Melanocyte of skin (primary cell): ENCODE measurements around the genes RHBDL1, MSLN and CHTF18.

GRCh38 chr16:675397-676193, at the start of gene RHBDL1:
Gene RHBDL1, plus strand, starts transcription at chr16:675671.
- CAGE, long polyA plus RNA, 2 experiments = no peak in any of the 2 experiments

DNA sequence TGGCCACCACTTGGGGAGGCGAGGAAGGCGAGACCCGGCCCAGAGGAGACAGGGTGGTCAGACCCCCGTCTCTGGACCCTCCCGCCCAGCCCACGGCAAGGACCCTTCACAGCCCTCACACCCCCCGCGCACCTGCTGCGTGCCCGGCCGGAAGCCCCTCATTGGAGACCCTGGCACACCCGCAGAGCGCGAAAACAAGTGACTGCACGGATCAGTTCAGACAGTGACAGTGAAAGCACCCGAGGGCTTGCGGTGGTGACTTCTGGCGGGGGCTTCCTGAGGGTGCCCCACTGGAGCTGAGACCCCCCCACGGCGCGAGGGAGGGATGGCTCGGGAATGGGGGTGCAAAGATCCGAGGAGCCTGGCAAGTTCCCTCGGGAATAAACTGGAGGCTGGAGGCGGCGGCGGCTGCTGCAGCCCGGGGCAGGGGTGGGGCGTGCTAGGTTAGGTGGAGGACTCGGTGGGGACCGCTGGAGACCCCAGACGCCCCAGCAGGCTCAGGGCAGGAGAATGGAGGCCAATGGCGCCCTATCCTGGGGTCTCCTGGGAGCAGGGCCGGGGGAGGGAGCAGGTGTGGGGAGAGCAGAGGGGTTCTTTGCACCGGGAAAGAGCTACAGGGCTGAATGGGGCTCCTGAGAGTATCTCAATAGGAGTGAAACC, 740 bp upstream of the FBXL16 start:
- CAGE, long polyA plus RNA, 2 experiments = no peak in any of the 2 experiments

DNA sequence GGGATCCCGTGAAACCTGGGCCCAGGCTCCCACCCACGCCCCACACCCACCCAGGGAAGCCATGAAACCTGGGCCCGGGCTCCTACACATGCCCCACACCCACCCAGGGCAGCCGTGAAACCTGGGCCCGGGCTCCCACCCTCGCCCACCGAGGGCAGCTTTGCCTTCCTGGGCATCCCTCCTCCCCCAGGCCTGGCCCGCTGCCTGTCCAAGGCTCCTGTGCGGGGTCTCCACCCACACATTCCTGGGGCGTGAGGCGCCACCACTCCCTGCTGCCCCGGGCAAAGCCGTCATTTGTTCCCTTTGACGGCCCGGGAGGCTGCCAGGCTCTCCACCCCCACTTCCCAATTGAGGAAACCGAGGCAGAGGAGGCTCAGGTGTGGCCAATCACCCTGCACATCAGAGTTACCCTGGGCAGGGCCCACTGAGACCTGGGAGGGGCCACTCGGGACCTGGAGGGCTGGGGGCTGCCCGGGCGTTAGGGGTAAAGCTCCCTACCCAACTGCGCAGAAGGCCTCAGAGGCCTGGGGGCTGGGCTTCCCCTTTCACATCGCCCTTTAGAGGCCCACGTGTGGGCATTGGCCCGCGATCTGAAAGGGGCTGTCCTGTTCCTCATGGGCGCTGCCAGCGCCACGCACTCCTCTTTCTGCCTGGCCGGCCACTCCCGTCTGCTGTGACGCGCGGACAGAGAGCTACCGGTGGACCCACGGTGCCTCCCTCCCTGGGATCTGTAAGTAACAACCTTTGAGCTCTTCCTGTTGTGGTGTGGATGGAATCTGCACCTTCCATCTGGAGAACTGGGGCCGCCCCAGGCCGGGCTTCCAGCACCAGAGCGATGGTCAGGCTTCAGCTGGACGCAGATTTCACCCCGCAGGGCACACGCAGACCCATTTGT, at the start of gene MSLN:
TSS of gene MSLN (plus strand) at position 290 of the 895 bp plus-strand sequence.
- CAGE, long polyA plus RNA, 2 experiments = no peak in any of the 2 experiments

DNA sequence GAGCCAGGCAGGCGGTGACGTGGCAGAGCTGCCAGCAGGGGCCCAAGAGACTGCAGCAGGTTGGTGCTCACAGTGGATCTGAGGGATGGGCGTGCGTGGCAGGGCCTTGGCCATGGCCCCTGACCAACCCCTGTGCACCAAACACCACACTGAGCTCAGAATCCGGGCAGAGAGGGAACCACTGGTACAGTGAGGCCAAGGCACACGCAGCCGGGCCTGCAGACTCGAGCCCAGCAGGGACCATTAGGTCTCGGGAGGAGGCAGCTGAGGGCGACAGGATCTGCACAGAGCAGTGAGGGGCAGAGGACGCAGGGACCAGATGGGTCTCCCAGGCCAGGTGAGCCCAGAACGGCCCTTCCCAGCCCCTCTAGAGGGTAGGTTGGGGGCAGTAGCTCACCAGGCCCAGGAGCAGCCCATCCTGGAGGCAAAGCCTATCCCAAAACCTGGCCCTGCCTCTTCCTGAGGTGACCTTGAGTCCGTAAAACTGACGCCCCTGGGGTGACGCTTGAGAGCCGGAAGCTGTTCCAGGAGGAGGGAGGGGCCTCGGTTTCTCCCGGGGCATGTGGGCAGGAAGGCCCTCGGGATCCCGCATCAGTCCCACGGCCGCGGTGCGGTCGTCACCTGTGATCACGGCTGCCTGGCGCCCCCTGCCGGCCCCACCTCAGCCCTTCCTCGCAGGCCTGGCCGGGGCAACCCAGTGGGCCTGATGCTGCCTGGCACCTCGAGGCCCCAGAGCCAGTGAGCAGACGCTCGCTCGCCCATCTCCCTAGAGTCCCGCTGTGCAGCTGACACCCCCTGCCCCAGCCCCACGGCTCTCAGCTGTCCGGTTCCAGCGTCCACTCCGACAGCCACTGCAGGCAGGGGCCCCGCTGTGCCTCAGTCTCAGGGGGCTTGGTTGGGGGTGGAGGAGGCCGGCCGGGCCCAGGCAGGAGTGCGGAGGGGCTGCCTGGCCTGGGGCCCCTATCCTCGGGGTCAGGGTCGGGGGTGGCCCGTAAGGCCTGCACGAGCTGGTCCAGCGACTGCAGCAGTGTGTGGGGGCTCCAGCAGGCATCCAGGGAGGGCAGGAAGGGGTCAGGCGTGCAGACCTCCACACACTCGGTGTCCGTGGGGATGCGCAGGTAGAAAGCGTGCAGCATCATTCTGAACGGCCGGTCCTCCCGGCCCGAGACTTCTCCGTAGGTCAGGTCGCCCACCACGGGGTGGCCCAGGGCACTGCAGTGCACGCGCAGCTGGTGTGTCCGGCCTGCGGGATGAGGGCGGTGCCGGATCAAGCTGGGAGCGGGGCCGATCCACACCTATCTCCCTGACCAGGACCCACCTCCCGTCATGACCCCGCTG, 2.6 kb downstream of the RPUSD1 start:
- CAGE, long polyA plus RNA, 2 experiments = no peak in any of the 2 experiments

DNA sequence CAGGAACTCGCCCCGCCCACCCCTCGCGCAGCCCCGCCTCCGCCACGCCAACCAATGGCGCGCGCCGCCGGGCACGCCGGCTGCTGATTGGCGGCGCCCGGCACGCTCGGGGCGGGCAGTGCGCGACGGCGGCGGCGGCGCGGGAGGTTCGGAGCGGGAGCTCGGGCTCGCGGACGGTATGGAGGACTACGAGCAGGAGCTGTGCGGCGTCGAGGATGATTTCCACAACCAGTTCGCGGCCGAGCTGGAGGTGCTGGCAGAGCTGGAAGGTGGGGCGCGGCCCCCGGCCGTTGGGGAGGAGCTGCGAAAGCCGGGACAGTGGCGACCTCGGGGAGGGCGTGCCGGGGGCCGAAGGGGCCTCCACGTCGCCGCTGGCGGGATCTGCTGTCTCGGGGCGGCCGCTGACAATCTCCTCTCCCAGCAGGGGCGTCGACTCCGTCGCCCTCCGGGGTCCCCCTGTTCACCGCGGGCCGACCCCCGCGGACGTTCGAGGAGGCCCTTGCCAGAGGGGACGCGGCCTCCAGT, at the start of gene CHTF18:
TSS of gene CHTF18 (plus strand) at position 114 of the 525 bp plus-strand sequence.
- CAGE, long polyA plus RNA, 2 experiments = start-site peak on the plus strand in 1 of 2 experiments, centred at position 158 of the sequence, 28 to 53 reads per replicate

DNA sequence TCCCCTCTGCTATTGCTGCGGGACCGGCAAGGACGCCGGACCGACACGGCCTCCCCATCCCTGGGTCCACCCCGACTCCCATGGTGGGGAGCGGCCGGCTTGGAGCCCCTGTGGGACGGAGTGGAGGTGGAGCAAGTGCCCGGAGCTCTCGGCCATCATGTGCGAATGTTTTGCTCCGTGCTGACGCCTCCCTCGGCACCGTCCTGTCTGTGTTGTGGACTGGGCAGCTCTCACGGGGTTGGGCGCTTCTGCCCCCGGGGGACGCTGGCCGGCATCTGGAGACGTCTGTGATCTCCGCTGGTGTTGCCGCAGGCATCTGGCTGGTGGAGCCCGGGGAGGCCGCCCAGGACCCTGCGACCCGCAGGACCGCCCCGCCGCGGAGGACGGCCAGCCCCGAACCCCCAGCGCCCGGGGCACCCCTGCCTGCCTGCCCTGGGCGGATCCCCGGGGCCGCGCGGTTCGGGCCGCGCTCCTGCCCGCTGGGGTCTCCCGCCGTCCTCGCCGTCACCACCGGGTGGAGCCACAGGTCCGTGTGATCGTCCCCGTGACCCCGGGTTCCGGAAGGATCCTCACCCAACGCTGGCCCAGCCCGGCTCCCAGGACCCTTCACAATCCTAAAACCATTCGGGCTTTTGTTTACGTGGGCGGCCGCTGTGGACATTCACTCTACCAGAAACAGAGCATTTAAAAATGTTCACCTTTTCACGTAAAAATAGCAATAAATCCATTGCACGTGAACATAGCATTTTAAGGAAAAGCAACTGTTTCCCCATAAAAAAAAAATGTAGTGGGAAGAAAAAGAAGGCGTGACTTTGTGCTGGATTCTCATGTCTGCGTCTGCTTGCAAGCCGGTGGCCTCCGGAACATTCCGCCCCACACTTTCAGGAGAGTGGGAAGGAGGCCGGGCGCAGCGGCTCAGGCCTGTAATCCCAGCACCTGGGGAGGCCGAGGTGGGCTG, 13.1 kb upstream of the GNG13 start:
- CAGE, long polyA plus RNA, 2 experiments = no peak in any of the 2 experiments

DNA sequence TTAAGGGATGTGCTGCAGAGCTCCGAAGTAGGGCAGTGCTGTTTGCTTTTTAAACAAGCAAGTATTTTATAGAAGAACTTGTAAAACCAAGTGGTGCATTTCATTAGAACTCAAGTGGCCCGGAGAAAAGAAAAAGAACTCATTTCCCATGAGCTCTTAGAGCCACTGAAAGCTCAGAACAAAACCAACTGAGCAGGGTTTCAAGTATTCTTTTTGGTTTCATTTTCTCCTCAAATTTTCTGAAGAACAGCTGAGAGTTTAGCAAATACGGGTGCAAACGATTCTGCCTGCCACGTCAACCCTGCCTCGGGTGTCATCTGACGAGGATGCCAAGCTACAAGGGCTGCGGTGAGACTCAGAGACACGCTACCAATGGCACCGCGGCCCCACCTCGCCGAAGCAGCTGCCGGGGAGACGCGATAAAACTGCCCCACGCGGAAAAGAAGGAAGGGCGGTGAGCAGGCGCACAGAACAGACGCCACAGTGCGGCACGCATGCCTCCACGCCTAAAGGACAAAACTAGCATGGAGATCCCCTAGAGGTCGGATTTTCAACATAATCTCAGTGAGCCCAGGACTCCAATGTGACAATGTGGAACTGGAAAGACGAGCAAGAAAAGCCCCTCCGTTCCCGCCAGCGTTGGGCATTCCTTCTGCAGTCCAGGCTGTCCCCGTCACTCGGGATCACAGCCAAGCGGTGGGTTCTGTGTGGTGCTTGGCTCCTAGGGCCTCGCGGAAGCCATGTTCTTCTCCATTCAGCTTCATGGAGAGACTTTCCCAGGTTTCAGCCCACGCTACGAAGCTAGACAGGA, 6.1 kb downstream of the LMF1 start:
- CAGE, long polyA plus RNA, 2 experiments = no peak in any of the 2 experiments

- CAGE, long polyA plus RNA, 2 experiments = no peak in any of the 2 experiments
Observed at GRCh38 chr16:984122-984709, 2.6 kb downstream of the SOX8 start.

DNA sequence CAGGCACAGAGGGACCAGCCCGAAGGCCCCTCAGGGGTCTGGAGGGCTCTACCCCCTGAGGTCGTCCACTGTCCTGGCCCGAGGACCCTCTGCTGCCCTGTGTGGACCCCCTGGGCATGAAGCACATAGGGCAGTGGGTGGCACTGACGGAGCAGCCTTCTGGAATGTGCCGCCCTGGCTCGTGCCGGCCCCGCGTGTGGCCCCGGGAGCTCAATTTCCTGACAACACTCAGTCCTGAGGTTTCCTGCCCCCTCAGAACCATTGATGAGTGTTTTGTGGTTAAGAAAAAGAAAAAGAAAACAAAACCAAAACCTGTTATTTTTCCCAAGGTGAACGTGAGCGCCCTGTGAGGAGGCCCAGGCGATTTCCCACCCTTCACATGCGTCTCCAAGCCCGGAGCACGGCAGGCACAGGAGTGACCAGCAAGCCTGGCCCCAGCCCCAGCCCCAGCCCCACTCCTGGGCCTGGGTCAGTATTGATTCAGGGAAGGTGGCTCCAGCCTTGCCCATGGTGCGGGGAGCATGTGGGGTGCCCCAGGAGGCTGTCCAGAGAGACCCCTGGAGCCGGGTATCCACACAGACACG, 22.5 kb downstream of the SOX8 start:
- CAGE, long polyA plus RNA, 2 experiments = no peak in any of the 2 experiments

- CAGE, long polyA plus RNA, 2 experiments = no peak in any of the 2 experiments
Observed at GRCh38 chr16:1107685-1108055, 11.6 kb upstream of the C1QTNF8 start.

DNA sequence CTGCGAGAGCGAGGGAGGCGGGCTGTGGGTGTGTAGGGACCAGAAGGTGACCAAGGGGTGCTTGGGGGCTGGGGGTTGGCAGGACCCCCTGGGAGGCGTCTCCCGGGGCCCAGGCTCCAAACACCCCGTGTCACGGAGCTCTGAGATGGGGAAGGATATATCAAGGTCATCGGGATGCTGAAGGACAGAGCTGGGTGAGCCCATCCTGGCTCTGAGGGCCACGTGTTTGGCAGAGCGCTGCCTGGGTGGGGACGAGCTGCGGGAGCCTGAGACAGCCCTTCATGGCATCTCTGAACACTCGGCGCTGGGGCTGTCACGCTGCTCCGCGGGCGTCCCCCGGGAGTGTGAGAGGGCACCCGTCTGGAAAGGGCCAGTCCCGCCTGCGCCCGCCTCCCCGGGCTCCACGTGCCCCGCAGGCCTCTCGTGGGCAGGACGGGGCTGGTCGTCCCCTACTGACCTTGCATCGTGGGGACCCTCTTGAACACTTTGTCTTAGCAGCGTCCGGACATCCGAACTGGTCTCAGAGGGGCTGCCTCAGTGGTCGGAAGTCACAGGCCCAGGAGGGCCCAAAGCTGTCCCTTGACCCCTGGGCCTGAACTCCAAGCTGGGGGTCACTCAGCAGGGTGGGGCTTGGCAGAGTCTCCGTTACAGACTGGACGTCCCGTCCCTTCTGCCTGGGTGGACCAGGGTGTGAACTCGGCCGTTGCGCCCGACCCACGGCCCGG, 4.4 kb downstream of the CACNA1H start:
- CAGE, long polyA plus RNA, 2 experiments = no peak in any of the 2 experiments

DNA sequence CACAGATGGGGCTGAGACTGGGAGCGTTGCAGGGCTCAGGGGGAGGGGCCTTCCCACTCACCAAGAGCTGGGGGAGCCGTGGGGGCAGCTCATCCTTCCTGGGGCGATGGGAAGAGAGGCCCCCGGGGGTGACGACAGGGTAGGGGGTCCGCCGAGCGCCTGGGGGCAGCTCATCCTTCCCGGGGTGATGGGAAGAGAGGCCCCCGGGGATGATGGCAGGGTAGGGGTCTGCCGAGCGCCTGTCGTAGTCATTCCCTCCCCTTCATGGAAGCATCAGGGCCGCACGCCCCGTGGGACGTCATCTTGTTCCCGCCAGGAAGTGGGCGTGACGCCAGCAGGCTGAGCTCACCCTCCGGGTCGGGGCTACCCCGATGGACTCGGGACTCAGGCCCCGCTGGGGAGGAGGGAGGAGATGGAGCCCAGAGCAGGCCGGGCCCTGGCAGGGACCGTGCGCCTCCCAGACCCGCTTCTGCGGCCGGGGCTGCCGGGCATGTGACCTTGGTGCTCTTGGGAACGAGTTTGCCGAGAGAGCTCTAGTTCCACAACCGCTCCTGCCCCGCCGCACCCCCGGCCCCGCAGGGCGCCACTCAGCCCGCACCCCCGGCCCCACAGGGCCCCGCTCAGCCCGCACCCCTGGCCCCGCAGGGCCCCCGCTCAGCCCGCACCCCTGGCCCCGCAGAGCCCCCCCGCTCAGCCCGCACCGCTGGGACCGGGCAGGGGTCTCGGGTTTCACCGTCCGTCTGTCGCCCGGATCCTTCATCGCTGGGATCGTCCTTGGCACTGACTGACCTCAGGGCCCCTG, 5.5 kb downstream of the CACNA1H start:
- CAGE, long polyA plus RNA, 2 experiments = no peak in any of the 2 experiments

GRCh38 chr16:1182240-1182951, 29.5 kb downstream of the CACNA1H start:
- CAGE, long polyA plus RNA, 2 experiments = no peak in any of the 2 experiments

GRCh38 chr16:1203778-1204419, 21.2 kb downstream of the TPSG1 start:
- CAGE, long polyA plus RNA, 2 experiments = no peak in any of the 2 experiments

DNA sequence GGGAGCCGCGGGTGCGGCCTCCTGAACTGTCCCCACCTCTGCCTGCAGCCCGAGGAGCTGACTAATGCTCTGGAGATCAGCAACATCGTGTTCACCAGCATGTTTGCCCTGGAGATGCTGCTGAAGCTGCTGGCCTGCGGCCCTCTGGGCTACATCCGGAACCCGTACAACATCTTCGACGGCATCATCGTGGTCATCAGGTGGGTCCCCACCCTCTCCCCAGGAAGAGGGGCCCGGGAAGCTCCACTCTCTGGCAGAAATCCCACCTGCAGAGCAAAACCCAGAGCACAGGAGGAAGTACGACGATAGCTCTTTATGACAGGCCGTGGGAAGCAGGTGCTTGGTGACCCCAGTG, 20.0 kb downstream of the TPSG1 start:
- CAGE, long polyA plus RNA, 2 experiments = no peak in any of the 2 experiments

GRCh38 chr16:1291232-1291948, 18.0 kb upstream of the UBE2I start:
- CAGE, long polyA plus RNA, 2 experiments = no peak in any of the 2 experiments

GRCh38 chr16:1310815-1311382, 1.5 kb downstream of the UBE2I start:
- CAGE, long polyA plus RNA, 2 experiments = no peak in any of the 2 experiments

GRCh38 chr16:1314492-1314766, 5.0 kb downstream of the UBE2I start:
- CAGE, long polyA plus RNA, 2 experiments = no peak in any of the 2 experiments

DNA sequence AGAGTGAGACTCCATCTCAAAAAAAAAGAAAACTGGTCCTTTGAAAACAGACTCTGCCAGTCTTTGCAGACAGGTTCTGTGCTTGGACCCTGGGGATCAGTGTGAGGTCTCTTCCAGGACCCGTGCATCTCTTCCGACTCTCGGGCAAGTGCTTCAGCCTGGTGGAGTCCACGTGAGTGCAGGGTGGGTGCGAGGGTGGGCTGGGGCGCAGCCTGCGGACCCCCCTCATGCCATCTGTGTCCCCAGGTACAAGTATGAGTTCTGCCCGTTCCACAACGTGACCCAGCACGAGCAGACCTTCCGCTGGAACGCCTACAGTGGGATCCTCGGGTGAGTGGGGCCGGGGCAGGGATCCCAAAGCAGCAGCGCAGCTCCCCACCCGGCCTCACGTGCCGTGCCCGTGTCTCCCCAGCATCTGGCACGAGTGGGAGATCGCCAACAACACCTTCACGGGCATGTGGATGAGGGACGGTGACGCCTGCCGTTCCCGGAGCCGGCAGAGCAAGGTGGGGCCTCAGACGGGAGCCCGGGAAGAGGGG, 10.0 kb downstream of the GNPTG start:
- CAGE, long polyA plus RNA, 2 experiments = no peak in any of the 2 experiments

GRCh38 chr16:1366931-1368129, 15.6 kb downstream of the GNPTG start:
- CAGE, long polyA plus RNA, 2 experiments = no peak in any of the 2 experiments